NCI-H460 (cell line): ENCODE measurements around a stretch of chr12.

DNA sequence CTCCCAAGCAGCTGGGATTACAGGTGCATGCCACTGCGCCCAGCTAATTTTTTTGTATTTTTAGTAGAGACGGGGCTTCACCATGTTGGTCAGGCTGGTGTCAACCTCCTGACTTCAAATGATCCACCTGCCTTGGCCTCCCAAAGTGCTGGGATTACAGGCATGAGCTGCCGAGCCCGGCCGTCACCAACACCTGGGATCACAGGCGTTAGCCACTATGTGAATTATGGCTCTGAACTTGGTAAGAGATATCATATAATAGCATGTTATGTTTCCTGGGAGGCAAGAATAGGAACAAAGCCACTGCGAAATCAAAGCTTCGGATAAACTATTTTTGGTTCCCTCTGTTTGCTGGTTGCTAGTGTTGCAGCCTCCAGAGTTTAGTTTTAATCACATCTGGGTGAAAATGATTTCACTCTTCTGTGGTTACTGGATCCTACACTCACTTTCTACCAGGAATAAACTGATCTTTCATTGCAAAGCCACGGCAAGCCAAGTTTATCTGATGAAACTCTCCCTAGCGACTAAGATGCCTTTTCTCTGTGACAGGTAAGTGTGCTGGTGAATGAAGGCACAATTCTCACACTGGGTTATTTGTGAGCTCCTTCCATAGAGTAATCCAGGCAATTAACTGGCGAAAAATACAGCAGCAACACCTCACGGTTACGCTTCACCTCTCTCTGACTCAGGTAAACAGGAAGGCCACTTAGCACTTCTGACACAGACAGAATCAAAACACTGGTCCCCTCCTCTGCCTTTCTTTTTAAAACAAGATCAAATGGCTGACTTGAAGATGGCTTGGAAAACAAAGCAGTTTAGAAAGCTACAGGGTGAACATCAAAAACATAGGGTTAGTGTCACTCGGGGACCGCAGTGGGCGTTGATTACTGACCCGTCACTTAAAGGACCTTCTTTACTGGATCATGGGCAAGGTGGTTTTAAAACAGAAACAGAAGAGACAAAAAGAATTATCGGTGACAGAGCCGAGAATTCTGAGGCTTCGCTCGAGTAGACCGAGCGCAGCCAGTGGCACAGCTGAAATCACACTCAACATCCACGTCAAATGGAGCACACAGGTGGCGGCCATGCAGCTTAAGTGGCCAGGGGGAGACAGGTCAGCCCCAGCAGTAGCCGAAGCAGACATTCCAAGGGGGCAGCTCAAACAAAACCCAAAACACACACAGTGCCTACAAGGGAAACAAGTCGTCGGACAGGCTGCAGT lies 16.9 kb downstream of the SNRNP35 start:
RAMPAGE:
- cytosol, long total RNA = no peak
- long total RNA = no peak
- nucleus, long total RNA = no peak

DNA sequence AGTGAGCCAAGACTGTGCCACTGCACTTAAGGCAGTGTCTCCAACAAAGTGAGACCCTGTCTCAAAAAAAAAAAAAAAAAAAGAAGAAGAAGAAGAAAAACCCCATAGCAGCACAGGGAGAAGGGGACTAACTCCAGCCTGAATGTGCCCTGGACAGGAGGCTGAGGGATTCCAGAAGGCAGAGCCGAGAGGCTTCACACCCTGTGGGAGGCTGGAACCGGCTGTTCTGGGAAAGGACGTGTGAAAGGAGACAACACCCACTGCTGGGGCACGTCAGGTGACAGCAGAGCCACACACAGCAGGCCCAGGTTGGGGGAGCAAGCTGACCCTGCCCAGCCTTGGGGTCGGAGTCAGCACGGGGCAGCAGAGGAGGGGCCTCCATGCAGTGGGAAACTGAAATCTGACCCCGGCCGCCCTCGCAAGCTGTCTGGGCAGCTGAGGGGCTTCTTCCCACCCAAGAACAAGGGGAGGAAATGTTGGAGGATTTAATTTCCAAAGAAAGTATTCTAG lies 30.5 kb downstream of the SNRNP35 start:
RAMPAGE:
- cytosol, long total RNA = no peak
- long total RNA = no peak
- nucleus, long total RNA = no peak

DNA sequence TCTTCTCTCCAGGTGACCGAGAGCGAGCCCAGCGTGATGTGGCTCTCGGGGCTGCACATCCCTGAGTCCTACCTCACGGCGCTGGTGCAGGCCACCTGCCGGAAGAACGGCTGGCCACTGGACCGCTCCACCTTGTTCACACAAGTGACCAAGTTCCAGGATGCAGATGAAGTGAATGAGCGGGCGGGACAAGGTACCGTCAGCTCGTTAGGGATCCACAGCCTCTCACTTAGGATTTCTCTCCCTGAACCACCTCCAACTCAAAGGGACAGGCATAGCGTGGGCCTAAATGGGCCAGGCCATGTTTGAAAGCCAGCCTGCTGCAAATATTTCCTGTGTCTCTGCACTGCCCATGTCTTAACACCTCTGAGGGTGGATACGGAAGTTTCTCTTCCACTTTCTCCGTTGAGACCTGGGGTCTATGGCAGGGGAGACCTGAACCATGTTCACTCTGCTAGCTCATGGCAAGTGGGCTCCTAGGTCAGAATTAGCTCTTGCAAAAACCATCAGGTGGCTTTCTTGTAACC lies 39.2 kb downstream of the CCDC92 start:
RAMPAGE:
- cytosol, long total RNA = no peak
- long total RNA = no peak
- nucleus, long total RNA = no peak

RAMPAGE:
- cytosol, long total RNA = no peak
- long total RNA = no peak
- nucleus, long total RNA = no peak
Measured at GRCh38 chr12:123937026-123938054, 35.3 kb downstream of the CCDC92 start.

RAMPAGE:
- cytosol, long total RNA = no peak
- long total RNA = no peak
- nucleus, long total RNA = no peak
Measured at GRCh38 chr12:123938678-123939138, 33.9 kb downstream of the CCDC92 start.

GRCh38 chr12:123942108-123942925 lies 30.3 kb downstream of the CCDC92 start:
RAMPAGE:
- cytosol, long total RNA = no peak
- long total RNA = no peak
- nucleus, long total RNA = no peak

DNA sequence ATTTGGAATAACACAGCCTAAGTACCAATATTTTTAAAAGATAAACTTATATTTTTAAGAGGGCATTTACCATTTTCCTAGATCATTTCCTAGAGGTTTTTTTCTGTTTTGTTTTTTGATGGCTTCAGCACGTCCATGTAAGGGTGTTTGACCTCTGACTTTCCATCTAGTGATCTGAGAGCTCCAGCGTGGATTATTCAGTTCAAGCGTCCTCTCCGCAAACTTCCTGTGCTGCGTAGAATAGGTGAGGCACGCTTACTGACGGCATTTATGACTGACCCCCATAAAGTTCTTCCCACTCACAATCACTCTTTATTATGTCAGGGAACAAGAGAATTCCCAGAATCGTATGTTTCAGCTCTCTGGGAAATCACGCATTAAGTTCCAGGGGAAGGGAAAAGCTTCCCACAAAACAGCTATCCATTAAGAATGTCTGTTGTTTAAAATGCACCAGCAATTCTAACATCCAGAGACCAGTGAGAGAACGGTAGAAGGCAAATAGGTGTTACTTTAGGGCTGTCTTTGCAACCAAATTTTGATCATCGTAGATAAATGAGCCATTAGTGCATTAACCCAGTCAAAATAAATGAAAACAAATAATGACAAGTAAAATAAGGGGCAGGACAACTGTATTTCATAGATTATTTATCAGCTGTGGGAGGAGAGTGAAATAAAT lies 16.3 kb downstream of the CCDC92 start:
RAMPAGE:
- cytosol, long total RNA = no peak
- long total RNA = no peak
- nucleus, long total RNA = no peak

DNA sequence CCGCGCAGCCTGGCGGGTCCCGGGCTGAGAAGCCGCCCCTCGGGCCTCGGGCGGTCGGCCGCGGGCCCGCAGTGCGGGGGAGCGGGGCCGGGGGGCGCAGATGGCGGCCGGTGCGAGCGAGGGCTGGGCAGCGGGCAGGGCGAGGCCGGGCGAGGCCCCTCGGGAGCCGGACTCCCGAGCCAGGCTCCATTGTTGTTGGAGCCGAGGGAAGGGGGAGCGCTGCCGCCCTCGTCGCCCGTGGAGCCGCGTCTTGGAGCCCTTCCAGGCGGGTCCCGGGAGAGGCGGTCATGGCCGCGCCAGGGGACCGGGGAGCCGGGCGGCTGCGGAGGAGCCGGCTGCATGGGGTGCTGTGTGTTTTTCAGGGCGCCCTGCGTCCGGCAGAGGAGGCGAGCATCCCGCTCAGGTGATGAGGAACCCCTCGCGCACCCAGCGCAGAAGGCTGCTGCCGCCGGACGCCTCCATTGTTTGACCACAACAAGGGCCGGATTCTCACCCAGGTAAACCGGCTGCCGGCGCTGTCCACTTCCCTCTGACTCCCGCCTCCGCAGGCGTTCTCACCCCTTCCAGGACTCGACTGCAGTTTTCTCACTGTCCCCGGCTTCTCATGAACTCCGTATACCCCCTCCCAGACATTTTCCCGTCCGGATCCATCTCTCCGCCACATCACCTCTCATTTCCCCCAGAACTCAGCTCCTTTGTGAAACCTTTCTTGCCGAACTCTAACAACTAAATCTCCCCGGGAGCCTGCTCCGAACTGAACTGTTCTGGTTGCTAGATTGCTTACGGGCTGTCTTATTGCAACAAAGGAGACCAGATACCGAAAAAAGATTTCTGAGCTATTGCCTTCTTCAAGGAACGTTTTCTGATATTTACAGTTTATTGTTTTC lies 752 bp downstream of the ZNF664 start:
RAMPAGE:
- cytosol, long total RNA = no peak
- long total RNA = no peak
- nucleus, long total RNA = no peak

GRCh38 chr12:124008353-124008725 lies 35.3 kb downstream of the ZNF664 start:
RAMPAGE:
- cytosol, long total RNA = no peak
- long total RNA = no peak
- nucleus, long total RNA = no peak

DNA sequence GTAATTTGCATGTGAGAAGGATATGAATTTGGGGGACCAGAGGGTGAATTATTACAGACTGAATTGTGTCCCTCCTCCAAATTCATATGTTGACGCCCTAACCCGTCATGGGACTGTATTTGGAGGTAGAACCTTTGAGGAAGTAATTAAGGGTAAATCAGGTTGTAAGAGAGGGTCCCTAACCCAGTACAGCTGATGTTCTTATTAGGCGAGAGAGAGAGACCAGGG lies 114.4 kb upstream of the RFLNA start:
RAMPAGE:
- cytosol, long total RNA = no peak
- long total RNA = no peak
- nucleus, long total RNA = no peak

DNA sequence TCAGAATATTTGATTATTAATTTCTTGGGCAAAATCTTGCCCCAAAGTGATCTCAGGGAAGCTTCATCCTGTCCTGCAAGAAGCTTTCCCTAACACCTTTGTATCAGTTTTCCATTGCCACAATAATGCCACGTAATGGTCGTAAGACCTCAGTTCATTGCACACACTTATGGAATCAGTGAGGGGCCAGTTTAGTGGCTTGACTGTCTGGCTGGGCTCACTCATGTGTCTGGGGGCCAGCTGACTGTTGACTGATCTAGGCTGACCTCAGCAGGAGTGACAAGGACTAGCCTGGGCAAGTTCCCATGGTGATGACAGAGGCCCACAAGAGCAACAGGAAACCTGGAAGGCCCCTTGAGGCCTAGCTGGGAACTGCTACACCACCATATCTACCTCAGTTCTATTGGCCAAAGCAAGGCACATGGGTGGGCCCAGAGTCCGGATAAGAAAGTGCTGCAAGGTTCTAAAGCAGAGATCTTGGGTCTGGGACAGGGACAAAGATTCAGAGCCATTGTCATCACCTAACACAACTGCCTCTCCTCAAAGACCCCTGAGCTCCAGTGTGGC lies 21.3 kb upstream of the RFLNA start:
RAMPAGE:
- cytosol, long total RNA = no peak
- long total RNA = no peak
- nucleus, long total RNA = no peak

GRCh38 chr12:124326780-124327260 lies 31.9 kb downstream of the RFLNA start:
RAMPAGE:
- cytosol, long total RNA = no peak
- long total RNA = no peak
- nucleus, long total RNA = no peak

RAMPAGE:
- cytosol, long total RNA = no peak
- long total RNA = no peak
- nucleus, long total RNA = no peak
Measured at GRCh38 chr12:124334740-124335495, 40.0 kb downstream of the RFLNA start.

RAMPAGE:
- cytosol, long total RNA = no peak
- long total RNA = no peak
- nucleus, long total RNA = no peak
Measured at GRCh38 chr12:124380957-124381619, 86.2 kb downstream of the RFLNA start.

DNA sequence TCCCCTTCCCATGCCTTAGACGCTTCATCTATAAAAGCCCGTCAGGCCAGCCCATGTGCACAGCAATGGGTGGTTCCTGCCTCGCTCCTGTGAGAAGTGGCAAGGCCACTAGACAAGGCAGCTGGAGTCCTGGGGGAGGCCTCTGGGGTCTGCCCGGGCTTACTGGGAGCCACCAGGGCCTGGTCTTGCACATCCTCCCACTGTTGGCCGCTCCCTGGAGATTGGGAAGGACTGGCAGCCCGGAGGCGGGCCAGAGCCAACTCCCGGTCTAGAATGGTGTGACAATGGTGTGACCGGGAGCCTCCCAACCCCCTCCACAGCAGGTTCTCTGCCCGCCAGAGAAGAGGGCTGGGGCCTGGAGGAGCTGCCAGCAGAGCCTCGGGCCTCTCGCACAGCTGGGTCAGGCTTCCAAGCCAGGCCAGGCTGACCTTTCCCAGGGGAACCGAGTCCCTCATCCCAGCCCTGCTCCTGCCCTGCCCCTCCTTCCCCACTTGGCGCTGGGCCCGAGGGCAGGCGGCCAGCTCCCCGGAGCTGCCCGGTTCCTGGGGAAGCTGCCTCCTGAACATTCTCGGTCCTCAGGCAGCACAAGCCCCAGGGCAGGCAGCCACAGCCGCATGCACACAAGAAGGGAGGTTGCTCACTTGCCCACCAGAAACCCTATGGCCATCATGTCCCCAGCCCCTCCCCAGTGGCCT lies 98.0 kb downstream of the RFLNA start:
RAMPAGE:
- cytosol, long total RNA = no peak
- long total RNA = no peak
- nucleus, long total RNA = no peak

DNA sequence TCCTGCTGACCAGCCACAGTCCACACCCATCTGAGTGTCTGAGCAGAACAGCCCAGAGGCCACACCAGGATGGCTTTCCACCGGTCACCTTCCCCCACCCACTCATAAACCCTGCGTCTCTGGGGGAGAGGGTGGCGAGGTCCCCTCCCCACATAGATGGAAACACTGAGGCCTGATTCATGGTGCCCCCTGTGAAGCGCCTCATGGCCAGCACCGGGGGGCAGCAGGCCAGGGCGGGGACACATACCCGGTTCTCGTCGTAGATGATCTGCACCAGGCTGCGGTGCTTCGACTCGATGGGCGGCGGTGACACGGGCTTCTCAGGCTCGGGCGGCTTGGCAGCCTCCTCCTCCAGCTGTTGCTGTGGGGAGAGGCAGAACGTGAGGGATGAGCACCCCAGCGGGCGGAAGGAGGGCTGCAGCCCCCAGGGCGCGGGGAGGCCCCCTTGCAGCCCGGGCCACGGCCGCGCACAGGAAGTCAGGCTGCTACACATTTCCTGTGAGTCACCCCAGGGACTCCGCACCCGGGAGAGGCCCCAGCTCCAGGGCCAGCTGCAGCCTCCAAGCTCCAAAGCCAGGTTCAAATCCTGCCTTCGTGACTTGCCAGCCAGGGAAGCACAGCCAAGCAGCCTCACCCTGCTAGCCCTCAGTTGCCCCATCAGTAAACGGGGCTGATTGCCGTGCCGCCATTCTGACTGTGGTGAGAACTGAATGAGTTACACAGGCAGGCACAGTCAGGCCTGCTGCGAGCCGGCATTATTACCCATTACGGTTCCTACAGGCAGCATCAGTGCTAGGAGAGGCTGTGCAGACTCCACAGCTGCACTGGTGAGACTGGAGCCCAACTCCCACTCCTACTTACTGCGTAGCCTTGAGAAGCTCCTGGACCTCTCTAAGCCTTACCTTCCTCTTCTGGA lies 101.2 kb downstream of the NCOR2 start:
RAMPAGE:
- cytosol, long total RNA = no peak
- long total RNA = no peak
- nucleus, long total RNA = no peak

GRCh38 chr12:124467917-124468747 lies 99.3 kb downstream of the NCOR2 start:
RAMPAGE:
- cytosol, long total RNA = no peak
- long total RNA = no peak
- nucleus, long total RNA = no peak

DNA sequence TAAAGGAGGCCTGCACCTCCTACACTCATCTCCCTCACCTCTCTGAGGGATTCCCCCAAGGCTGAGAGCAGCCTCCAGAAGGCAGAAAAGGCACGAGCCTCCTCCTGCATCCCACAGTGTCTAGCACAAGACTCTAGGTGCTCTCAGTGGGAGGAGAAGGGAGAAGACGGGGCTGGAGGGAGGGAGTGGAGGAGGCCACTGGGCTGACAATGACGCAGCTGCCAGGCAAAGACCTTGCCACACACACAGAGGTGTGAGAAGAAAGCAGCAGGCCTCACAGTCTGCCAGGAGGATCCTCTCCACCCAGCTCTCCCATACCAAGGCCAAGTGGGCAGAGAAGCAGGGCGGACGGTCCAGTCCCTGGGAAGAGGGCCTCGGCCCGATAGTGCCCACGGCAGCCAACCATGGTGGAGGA lies 79.0 kb downstream of the NCOR2 start:
RAMPAGE:
- cytosol, long total RNA = no peak
- long total RNA = no peak
- nucleus, long total RNA = no peak

DNA sequence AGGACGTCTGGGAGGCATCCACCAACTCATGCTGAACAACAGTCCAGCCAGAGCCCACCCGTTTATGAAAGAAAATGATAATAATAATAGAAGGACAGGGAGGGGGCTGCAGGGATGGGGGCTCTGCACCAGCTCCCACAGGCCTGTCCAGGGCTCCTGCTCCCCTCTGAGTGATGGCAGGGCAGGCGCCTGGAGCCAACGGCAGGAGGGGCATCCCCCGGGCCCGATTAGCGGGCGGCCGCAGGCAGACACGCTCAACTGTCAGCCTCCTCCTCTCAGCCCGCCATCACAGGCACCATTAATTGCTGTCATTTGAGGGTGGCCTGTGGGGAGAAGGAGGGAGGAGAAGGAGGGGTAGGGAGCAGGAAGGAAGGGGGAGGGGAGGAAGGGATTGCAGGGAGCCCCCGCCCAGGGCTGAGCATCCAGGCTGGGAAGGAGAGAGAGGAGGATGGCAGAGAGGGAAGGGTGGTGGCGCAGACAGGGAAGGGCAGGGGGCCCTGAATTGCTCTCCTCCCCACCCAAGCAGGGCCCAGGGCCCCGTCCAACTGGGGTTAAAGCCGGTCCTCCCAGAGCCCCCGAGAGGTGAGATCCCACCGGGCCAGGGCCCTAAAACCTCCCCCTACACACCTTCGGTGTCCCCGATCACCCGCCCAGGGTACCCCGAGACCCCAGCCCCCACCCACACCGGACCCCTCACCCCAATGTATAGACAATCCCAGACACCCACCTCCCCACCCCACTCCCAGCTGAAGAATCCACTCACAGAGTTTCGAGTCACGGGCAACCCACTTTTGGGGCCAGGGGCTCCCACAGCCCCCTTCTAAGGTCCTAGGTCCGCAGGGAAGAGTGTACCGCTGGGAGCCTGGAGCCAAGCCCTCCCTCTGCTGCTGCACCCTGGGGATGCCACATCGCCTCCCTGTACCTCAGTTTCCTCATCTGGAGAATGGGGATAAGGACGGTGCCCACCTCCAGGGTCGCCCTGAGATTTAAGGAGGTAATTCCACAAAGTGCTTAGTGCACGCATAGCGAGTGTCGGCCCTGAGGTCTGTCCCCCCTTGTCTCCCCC lies 35.9 kb downstream of the NCOR2 start:
RAMPAGE:
- cytosol, long total RNA = no peak
- long total RNA = no peak
- nucleus, long total RNA = no peak

DNA sequence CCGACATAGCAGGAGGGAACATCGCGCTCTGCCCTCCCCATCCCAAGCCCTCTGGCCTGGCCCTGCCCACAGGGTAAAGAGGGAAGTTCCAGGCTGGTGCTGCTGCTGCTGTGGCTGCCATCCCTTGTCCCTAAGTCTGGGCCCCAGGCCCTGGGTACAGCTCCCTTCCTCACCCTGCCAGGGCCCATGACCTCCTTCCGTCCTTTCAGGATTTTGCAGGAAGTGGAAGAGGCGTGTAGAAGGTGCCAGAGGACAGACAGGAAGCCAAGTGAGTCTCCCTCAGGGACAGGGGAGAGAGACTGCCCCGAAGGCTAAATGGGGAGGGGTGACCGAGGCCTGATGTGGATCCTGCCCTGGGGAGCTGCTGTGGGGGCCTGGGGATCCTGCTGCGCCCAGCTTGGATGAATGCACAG lies 14.7 kb upstream of the NCOR2 start:
RAMPAGE:
- cytosol, long total RNA = no peak
- long total RNA = no peak
- nucleus, long total RNA = no peak